ENCODE measurements around a stretch of chr17.

GRCh38 chr17:35596336-35597502 lies 9.6 kb downstream of the AP2B1 start:
- PRO-cap, result no peak

DNA sequence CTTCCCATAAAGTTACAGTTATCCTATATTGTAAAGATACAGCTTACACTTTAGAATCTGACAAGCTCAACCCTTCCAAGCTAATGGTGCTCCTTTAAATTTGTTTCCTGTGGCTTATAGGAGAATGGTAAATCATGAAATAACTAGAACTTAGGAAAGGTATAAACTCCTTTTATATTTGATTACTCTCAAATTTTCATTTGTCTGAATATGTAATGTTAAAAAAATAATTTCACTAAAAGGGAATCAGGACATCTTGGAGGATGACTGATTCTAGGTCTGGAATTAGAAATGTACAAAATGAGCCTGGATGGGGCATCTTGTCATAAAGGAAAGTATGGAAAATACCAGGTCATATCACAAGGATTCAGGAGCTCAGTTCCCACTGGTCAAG lies 16.2 kb downstream of the AP2B1 start:
- PRO-cap, result no peak

GRCh38 chr17:35701528-35702836 lies 29.5 kb upstream of the RASL10B start:
- PRO-cap, result no peak

DNA sequence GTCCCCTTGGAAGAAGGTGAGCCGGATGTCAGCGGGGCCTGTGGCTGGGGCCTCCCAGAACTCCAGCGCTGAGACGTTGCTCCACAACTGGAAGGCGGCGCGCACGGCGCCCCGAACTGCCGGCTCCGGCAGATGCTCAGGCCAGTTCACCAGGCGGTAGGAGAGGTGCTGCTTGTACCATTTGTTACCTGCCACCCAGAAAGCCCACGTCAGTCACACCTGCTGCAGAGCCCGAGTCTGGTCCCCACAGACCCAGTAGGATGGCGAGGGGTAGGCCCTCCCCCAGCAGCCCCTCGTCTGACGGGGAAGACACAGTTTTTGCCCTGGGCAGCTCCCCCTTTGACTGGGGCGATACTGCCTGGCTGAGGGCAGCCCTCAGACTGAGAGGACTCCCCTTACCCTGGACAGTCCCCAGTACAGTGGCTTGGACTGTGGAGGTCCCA lies 12.6 kb downstream of the C17orf50 start:
- PRO-cap, result no peak

- PRO-cap, result bidirectional peak, plus-strand start at chr17:35783677, minus-strand start at chr17:35783597
Measured at GRCh38 chr17:35783151-35784078, 12.0 kb downstream of the MMP28 start.

GRCh38 chr17:35788425-35789310 lies 6.8 kb downstream of the MMP28 start:
- PRO-cap, result no peak

- PRO-cap, result no peak
Measured at GRCh38 chr17:35793382-35793770, 2.1 kb downstream of the MMP28 start.

DNA sequence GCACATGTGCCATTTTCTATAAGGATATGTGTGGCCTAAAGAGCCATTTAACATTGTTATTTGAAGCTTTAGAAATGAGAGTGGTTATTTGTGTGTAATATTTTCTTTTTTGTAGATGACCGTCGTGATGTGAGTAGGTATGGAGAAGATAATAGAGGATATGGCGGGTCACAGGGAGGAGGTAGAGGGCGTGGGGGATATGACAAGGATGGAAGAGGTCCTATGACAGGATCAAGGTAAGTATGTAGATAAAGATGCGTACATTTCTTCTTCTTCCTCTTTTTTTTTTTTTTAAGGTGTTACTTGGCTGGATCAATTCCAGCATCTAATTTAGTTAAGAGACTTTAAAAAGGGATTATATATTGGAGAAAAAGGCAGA lies 14.7 kb downstream of the TAF15 start:
- PRO-cap, result no peak

DNA sequence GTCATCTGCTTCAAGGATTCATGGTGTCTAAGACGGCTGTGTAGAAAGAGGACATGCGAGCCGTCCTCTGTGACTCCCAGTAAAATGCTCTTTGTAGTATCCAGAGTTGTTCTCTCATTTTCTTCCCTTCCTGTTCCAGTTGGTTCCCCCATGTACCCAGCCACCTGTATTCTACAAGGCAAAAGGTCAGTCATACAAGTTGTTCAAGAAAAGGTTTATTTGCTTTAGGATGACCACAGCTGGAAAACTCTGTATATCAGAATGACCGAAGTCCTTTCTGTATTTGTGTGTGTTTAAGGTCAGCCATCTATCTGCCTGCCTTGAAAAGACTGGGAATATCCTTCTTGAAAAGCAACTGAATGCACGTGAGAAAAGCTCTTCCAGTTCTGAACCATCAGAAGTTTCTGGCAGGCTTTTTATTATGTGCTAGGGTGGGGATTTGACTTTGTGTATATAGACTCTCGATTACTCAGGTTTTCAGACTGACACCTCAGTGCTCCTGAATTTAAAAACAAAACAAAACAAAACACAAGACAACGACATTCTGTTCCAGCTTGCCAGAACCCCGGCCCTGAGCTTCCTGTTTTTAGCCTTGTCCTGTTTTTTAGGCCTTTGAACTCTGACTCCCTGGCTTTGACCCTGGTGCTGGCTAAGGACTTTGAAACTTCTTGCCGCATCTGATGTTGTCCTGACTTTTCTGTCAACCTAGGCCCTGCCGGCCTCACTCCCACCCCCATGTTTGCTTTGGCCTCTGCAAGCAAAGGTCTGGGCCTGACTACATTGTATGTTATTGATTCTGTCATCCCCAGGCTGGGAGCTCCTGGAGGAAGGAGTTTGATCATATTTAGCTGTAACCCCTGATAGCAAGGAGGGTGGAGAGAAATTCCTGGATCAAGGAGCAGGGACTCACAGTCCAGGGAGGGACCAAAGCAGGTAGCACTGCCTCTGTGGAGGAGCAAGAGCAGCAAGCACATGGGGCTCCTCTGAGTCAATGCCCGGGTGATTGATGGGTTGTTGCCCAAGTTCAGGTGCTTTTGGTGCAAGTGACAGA lies 8.1 kb downstream of the CCL16 start:
- PRO-cap, result no peak

- PRO-cap, result no peak
Measured at GRCh38 chr17:35981826-35982178, 505 bp upstream of the CCL16 start.

DNA sequence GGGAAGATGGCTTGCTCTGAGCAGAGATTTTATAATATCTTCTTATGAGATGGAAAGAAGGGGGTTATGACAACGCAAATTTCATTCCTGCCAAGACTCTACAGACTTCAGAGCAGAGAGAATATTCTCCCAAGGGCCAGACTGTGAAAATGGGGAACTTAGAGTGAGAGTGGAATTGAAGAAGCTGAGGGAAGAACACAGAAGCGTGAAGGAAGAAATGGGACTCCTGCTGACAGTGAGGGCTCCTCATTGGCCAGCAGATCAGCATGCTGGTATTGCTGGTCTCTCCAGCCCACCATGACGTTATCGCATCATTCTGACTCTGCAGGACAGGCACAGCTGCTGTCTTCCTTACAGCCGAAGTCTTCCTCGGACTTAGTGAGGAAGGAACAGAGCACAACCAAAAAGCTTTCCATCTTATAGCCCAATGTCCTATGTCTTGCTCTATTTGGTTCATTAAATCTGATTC lies 24.3 kb downstream of the CCL4 start:
- PRO-cap, result no peak

DNA sequence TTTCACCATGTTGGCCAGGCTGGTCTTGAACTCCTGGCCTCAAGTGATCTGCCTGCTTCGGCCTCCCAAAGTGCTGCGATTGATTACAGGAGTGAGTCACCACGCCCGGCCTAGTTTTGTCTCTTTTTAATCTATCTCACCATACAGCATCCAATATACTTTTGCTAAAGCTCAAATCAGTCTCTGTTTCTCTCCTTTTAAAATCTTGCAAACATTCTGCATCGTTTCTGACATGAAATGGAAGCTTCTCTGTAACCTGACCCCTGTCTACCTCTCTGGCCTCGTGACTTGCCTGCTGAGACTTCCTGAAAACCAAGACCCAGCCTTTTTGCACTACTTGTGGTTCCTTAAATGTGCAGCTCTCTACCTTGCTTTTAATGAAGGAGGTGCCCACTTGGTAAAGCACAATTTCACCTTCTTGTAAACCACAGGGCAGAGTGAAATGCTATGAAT lies 5.9 kb upstream of the CCL3L3 start:
- PRO-cap, result no peak

GRCh38 chr17:36486850-36487356 lies 422 bp downstream of the ZNHIT3 start:
- PRO-cap, result no peak

DNA sequence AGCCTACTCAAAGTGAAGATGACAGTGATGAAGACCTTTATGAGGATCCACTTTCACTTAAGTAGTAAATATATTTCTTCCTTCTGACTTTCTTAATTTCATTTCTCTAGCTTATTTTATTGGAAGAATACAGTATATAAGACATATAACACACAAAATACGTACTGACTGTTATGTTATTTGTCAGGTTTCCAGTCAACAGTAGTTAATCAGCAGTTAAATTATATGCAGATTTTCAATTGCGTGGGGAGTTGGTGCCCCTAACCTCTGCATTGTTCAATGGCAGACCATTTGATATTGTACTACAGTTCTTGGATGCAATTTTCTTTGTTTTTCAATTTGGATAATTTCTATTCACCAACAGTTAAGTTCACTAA lies 14.1 kb downstream of the MYO19 start:
- PRO-cap, result no peak

GRCh38 chr17:36533412-36534407 lies 958 bp downstream of the MYO19 start:
- PRO-cap, result unidirectional peak, plus-strand start at chr17:36534282

GRCh38 chr17:36585625-36586188 lies 6.0 kb upstream of the DHRS11 start:
- PRO-cap, result no peak

- PRO-cap, result no peak
Measured at GRCh38 chr17:36807990-36808930, 129.0 kb upstream of the LHX1 start.

GRCh38 chr17:37085270-37086192 lies 136.8 kb downstream of the AATF start:
- PRO-cap, result no peak

GRCh38 chr17:37107507-37107945 lies 158.8 kb downstream of the AATF start:
- PRO-cap, result no peak

DNA sequence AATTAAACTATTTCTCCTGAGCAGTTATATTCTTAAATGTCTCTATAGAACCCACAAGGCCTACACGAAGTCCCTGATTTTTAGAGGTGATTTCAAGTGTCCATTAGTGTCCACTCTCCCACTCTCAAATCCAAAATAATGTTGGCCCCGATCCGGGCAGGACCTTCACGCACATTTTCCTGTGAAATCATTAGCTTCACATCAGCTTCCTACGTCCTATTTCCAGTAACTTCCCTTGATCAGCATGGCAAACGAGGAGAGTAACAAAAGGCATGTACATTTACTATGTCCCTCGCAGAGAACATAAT lies 17.7 kb upstream of the C17orf78 start:
- PRO-cap, result no peak